Measurements from ENCODE around the gene ANKLE2.

DNA sequence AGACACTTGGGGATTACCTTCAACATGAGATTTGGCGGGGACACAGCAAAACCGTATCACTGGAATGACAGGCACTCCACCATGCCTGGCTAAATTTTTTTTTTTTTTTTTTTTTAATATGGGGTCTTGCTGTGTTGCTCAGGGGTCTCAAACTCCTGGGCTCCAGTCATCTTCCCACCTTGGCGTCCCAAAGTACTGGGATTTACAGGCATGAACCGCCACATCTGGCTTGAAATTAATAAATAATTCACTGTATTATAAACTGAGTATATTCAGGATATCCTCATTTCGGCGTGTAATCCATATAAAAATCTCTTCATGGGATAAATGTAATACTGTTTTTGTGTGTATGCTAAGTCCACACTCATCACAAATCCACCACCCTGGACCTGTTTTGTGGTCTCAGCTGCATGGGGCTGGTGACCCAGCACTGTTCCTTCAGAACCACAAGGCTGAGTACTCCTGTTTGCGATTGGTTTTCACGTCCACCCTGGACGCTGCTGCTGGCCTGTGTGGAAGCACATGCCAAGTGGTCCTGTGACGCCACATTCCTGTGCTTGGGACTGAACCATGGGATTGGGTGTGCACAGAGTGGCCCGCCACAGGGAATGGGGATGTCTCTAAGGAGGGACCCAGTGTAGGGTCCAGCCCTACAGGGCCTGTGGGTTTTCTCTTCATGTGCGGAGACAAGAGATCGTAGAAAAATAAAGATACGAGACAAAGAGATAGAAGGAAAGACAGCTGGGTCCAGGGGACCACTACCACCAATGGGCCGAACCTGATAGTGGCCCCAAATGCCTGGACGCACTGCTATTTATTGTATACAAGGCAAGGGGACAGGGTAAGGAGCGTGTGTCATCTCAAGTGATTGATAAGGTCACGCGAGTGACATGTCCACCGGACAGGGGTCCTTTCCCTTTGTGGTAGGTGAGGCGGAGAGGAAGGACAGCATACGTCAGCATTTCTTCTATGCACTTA is 4.3 kb downstream of the PUS1 start:
- PRO-cap = no peak

DNA sequence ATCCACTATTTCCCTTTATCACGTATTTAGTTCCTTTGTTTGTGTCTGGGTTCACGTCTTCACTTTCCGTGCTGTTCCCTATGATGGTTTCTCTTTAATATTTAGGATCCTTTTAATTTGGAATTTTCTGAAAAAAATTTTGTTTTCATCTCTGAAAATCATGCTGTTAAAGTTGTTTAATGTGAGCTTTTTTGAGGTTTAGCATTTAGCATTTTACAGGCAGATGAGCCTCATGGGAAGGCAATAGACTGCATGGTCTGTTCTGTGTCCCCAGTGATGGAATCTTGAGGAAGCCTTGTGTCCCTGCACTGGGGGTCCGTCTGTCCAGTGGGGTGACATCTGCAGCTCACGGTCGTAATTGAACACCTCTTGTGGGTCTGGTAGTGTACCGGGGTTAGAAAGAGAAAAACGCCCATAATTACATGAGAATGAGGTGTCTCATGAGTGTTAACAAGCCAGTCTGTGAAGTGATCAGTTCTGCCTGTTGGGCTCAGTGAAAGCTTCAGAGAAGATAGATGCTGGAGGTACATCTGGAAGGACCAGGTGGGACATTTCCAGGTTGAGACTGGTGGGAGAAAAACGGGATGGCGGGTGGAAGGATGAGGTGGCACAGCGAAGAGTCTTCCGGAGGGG is 87.2 kb downstream of the EP400 start:
- PRO-cap = no peak

GRCh38 chr12:132145958-132146915 is 2.0 kb downstream of the NOC4L start:
- PRO-cap = no peak

- PRO-cap = unidirectional peak, plus-strand start at chr12:132343864
Measured at GRCh38 chr12:132343801-132344154, 14.4 kb upstream of the GALNT9 start.

DNA sequence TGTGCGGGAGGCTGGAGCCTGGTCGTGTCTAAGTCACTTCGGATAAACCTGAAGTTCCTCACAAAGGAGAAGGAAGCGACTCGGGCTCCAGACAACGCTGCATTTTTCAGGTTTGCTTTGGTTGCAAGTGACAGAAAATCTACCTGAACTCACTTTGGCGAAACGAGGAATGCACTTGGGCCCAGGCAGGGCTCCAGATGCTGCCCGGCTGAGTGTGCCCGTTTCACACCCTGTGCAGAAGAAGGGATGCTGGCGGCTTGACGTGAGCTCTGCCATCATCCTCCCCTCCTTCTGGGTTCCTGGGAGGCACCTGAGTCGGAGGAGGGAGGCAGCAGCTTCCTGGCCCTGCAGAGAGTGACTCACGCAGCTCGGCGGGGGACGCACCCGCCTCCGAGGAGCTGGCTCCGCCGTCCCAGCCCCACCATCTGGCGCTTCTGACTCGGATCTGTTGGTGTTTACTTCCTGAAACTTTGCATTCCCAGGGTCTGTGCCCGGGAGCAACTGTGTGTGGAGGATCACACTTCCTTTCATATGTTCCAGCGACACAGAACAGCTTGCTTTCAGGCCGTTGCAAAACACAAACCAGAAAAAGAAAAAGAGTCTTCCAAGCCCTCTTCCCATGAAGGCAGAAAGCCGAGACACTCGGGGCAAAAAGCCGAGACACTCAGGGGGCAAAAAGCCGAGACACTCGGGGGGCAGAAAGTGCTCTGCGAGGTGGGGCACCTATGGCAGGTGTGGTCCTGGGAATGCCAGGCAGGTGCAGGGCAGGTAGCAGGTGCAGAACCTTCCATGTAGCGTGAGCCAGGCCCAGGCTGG is 27.3 kb upstream of the GALNT9 start:
- PRO-cap = no peak

DNA sequence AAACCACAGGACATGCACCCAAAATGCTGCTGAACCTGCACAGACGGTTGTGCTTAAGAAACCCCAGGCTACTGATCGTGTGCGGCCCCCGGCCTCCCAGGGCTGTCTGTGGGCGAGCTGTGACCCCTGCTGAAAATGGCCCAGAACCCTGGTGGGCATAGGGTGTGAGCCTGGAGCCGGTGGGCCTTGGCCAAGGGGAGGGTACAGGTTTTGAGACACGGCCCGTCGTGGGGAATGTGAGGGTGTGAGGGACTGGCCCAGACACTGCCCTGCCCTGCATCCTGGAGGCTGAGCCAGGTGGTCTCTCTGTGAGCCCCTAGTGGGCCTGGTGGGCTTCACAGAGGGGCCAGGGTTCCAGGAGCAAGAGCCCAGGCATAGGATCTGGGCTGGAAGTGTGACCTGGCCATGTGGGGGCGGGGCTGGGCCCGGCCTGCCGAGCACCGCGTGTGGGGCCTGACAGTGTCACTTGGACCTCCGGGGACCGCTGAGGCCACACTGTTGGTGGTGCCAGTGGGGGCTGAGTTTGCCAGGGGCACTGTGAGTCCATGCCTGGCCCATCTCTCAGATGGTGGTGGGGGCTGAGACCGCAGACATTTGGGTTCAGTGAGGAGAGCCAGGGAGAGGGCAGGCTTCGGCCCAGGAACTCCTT is 5.1 kb downstream of the FBRSL1 start:
- PRO-cap = no peak

- PRO-cap = bidirectional peak, plus-strand start at chr12:132507045, minus-strand start at chr12:132506838
Measured at GRCh38 chr12:132506113-132507495, 16.7 kb downstream of the FBRSL1 start.

DNA sequence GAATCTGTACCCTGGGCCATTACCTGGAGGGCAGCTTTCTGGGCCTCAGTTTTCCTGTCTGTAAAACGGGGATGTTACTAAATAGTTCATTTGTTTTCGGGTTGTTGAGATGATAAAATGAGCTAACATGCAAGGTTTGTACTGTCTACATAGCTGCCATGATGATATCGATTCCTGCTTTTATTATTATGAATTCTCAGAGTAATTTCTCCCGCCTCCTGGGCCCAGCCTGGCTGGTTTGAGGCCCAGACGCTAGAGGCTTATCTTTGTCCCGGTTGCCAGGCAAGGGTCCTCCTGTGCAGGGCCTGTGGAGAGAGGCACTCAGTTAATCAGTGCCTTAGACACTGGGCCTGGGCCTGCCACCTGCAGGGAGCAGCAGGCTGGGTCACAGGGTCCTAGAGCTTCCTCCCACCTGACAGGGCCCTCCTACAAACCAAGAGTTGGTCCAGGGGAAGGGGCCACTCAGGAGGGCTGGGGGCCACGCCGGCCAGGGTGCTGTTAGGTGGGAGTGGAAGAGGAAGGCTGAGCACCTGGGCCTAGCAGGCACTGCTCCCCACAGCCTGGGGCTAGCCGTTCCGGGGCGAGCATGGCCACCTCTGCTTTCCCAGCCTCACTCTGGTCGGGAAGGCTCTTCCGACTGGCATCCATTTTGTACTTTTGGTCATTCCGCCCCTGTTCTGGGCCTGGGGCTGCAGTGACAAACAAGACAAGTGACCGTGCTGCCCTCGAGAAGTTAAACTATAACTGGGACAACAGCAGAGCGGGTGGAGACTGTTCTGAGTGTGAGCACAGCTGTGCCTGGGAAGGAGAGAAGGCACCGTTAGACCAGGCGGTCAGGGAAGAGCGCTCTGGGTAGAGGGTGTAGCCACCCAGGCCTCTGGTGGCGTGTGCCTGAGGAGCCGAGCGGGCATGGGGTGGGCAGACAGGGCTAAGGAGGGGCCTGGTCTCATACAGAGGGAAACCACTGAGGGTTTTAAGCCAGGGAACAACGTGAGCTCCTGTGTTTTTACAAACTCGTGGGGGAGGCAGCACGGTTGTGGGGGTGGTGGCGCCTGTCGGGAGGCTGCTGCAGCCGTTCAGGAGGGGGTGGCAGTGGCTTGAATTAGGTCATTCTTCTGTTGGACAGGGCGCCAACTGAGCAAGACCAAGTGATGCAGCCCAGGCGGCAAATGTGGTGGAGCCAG is 27.2 kb downstream of the FBRSL1 start:
- PRO-cap = no peak

- PRO-cap = no peak
Measured at GRCh38 chr12:132530714-132531298, 40.9 kb downstream of the FBRSL1 start.

DNA sequence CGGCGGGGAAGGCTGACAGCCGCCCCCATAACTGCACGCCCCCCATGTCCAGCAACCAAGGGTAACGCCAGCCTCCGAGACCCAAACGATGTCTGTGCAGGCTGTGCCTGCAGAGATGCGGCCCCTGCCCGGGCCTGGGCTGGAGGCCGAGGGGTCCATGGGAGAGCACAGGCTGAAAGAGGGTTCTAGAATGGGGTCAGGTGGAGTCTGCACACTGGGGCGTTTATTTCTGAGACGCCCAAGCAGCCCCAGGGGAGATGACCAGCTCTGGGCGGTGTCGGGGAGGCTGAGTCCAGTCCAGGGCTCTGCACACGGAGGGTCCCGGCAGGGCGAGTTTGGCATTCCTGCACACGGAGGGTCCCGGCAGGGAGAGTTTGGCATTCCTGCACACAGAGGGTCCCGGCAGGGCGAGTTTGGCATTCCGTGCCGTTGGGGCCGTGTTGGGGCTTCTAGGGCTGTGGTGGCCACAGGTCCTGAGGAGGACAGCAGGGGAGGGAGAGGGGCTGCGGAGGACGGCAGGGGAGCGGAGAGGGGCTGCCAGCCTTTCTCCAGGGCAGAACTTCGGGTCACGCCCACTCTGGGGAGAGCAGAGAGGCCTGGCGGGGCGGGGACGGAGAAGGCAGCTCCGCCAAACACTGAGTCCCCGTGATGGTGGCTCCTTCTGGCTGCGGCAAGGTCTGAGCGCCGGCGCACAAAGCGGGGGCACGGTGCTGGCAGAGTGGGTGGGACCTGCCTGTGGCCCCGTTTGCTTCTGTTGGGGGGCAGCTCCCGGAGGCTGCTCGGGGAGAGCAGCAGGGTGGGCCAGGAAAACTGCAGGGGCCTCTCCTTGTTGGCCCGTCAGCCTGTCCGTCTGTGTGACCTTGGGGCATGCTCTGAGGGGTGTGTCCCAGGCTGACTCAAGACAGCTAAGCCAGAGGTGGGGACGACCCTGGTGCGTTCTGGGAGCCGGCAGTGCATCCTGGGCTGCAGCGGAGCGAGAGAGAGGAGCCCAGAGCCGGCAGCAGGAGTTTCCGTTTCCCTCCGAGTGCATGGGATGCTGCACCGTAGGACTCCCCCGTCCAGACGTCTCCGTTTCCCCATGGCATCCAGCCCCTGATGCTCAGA is 60.1 kb downstream of the FBRSL1 start:
- PRO-cap = no peak

DNA sequence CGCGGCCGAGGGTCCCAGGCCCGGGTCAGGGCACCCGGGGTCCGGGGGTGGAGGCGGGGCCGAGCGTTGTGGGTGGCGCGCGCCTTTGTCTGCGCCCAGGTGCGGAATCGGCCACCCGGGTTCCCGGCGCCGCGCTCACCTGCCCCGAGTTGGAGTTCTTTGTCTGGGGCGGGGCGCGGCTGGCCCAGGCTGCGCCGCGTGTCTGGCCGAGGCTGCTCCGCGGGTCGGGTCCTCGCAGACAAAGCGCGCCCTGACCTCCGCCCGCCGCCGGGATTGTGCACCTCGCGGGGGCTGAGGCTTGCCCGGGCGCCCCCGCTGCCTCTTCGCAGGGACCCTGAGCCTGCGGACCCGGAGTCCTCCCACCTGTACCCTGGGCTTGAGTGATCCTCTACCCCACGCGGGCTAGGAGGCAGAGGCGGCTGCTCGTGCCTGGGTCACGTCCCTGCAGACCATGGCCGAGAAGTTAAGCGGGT is 49.9 kb downstream of the LRCOL1 start:
- PRO-cap = bidirectional peak, plus-strand start at position 235 of the sequence, minus-strand start at position 161 of the sequence

GRCh38 chr12:132581884-132582359 is 28.5 kb downstream of the LRCOL1 start:
- PRO-cap = no peak

- PRO-cap = no peak
Measured at GRCh38 chr12:132702812-132704007, 7.4 kb upstream of the PGAM5 start.

GRCh38 chr12:132761030-132761984 is at the start of gene ANKLE2:
TSS of gene ANKLE2 (minus strand) at chr12:132761832.
- PRO-cap = no peak

DNA sequence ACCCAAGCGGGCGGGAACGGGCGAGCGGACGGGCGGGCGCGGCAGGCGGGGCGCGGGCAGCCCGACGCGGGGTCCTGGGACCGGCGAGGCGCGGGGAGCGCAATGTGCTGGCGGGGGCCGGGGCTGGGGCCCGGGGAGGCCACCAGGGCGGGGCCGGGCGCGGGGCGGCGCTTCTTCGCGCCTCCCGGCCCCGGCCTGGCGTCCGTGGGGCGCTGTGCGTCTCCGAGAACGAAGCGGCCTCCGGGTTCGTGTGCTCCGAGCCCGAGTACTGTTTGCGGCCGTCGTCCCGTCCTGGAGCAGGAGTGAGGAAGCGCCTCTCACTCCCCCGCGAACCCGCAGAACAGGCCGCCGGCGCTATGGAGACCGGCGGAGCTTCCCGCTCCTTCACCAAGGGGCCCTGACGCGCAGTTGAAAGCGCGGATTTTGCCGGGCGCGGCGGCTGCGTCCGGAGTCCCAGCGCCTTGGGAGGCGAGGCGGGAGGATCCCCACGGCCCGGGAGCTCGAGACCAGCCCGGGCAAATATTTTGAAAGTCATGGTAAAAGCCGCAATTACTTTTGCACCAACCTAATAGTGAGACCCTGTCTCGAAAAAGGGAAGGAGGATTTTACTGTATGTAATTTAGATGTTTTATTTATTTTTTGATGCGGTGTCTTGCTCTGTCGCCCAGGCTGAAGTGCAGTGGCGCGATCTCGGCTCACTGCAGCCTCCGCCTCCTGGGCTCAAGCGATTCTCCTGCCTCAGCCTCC is 526 bp upstream of the ANKLE2 start:
- PRO-cap = bidirectional peak, plus-strand start at position 245 of the sequence, minus-strand start at position 304 of the sequence

DNA sequence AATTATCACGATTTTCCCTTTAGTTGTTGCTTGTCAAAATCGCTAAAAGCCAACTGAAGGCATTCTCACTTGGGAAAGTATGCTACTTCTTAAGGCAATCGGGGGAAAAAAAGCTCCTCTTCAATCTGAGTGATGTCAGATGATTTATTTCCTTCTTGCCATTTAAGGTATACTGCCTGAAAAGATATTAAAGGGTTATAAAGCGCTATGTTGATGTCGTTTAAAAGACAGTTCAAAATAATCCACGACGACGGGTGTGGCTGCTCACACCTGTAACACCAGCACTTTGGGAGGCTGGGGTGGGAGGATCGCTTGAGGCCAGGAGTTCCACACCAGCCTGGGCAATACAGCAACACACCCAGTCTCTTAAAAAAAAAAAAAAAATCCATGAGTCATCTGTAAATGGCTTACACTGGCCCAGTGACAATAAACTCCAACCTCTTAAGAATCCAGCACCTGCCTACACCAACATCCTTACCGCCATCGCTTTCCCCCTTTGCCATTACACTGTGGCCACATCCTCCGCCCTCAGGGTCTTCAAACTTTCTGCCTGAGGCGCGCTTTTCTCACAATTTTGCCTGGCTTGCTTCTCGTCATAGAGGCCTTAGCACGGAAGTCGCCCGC is 1.0 kb downstream of the GOLGA3 start:
- PRO-cap = no peak

GRCh38 chr12:132872693-132873508 is 14.5 kb downstream of the CHFR start:
- PRO-cap = no peak

DNA sequence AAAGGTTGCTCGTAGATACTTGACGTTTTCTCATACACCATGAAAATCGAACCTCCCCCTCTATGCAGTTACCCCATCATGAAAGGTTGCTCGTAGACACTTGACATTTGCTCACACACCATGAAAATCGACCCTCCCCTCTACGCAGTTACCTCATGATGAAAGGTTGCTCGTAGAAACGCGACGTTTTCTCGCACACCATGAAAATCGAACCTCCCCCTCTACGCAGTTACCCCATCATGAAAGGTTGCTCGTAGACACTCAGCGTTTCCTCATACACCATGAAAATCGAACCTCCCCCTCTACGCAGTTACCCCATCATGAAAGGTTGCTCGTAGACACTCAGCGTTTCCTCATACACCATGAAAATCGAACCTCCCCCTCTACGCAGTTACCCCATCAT is 7.6 kb upstream of the CHFR start:
- PRO-cap = no peak